Measurements from ENCODE around the genes KIF14 and IGFN1.

DNA sequence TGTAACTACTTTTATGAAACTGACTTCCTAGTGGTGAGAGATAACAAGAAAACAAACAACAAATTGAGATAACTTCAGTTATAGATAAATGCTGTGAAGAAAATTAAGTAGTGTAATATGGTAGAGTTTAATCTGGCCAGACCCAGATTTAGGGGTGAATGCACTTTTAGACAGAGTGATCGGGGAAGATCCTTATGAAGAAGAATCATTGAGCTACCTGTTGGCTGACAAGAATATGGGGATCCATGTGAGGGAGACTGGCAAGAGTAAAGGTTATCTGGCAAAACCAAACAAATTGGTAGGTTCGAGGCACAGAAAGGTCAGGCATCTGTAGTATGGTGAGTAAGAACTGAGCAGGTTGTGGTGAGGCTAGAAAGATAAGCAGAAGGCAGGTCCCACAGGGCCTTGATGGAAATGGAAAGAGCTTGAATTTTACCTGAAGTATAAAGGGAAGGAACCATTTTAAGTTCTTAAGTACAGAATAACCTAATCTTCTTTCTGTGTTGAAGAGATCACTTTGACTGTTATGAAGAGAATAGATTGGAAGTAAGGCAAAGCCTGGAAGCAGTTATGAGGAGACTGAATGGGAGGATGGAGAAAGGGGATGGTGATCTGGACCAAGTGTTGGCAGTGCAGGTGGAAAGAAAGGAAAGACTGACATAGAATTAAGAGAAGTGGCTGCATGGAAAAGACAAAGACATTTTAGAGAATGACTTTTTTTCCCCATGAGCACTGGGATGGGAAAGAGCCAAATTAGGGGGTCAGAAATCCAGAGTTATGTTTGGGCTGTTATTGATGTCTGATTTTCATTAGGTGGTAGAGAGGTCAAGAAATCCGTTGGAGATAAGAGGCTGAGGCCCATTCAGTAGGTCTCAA is 11.2 kb downstream of the PTPRC start:
- RRBS, result no CpG with 5 or more reads among the region's 3 CpGs

DNA sequence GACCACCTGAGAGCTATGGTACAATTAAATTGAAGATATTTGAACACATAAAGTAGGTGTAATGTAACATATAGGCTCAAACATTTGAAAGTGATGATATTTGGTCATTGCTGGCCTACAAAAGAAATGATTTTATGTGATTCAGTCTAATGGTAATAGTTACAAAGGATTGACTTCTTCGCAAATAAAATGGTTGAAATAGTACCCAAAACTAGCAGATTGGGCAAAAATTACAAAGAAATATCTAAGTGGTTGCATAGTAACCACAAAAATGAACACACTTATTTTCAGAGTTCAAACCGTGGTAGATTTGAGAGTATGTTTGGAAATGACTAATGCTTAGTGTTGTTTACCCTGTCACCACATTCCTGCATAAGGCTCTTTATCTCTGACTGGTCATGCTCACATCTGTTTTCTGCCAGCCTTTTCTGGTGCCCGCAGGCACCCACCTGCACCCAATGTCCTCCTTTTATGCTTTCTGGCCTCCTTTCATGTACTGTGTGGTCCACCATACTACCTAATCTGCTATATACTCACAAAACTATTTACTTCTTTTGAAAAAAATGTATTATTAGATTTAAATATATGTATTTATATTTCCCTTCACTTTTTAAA is 30.2 kb downstream of the PTPRC start:
- RRBS, result no CpG with 5 or more reads among the region's 3 CpGs

- RRBS, result no CpG with 5 or more reads among the region's 9 CpGs
Measured at GRCh38 chr1:198929619-198930861, 291.2 kb downstream of the PTPRC start.

- RRBS, result no CpG with 5 or more reads among the region's 2 CpGs
Measured at GRCh38 chr1:199041735-199042074, 402.9 kb downstream of the PTPRC start.

DNA sequence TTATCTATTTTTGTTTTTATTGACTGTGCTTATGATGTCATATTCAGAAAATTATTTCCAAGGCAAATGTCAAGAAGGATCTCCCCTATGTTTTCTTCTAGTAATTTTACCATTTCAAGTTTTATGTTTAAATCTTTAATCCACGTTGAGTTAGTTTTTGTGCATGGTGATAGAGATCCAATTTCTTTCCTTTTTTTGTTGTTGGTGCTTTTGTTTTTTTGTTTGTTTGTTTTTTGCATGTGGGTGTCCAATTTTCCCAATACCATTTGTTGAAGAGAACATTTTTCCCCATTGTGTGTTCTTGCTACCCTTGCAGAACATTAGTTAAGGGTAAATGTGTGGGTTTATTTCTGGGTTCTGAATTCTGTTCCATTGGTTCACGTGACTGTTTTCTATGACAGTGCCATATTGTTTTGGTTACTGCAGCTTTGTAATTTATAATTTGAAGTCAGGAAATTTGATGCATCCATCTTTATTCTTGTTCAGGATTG is 636.0 kb downstream of the PTPRC start:
- RRBS, result no CpG with 5 or more reads among the region's 2 CpGs

- RRBS, result no CpG with 5 or more reads among the region's 3 CpGs
Measured at GRCh38 chr1:200022456-200022965, 5.0 kb upstream of the NR5A2 start.

DNA sequence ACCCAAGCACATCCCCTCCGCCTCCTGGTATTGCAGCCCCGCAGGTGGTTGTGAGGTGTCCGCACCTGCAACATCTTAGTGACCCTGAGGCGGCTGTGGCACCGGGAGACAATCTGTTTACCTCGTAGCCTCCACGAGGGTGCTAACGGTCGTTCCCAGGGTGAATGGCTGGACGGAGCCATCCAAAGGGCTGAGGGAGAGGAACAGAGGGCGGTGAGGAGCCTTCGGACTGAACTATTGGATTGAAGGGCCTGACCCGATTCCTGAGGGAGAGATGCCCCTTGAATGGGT is 2.2 kb downstream of the NR5A2 start:
- RRBS, result no CpG with 5 or more reads among the region's 13 CpGs

DNA sequence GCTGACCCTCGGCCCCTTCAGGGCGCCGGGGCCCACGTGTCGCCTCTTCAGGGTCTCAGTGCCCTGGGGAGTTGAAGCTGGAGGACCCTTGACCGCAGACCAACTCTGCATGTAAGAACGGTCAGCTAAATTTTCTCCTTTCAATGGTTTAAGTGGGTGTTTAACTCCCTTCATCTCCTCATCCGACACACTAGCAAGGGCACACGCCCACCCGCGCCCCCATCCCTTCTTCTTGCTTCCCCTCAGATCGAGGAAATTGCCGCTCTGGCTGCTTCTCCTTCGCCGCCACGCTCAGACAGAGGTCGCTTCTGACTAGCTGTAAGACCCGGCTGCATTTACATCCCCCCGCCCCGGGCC is 10.9 kb downstream of the NR5A2 start:
- RRBS, result 8% methylated on average over 1 of the region's 20 CpGs

- RRBS, result no CpG with 5 or more reads among the region's 6 CpGs
Measured at GRCh38 chr1:200129430-200129957, 102.0 kb downstream of the NR5A2 start.

DNA sequence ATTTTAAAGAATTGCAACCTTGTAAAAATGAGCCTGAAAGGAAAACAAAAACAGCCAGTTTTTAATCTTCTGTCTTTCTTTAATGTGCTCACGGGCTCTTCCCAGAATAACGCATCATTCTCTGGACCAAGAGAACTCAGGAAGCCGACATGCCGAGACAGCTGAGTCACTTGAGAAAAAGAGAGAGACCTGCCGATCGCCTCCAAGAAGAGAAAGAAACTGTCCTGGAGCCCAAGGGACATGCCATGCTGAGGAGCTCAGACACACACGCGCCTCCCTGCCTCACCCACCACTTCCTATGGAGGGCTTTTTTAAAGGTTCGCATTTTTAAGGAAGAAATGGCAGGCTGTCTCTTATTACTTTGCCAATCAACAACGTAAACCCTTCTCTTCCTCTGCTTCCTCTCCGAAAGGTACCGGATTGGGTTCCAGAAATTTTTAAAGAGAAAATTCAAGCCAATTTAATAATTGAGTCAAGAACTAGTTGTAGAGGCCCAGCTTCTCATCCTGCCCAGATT is 176.4 kb downstream of the ZNF281 start:
- RRBS, result no CpG with 5 or more reads among the region's 12 CpGs

- RRBS, result no CpG with 5 or more reads among the region's 7 CpGs
Measured at GRCh38 chr1:200368176-200368656, 41.6 kb downstream of the ZNF281 start.

- RRBS, result no CpG with 5 or more reads among the region's 6 CpGs
Measured at GRCh38 chr1:200373831-200374541, 35.9 kb downstream of the ZNF281 start.

DNA sequence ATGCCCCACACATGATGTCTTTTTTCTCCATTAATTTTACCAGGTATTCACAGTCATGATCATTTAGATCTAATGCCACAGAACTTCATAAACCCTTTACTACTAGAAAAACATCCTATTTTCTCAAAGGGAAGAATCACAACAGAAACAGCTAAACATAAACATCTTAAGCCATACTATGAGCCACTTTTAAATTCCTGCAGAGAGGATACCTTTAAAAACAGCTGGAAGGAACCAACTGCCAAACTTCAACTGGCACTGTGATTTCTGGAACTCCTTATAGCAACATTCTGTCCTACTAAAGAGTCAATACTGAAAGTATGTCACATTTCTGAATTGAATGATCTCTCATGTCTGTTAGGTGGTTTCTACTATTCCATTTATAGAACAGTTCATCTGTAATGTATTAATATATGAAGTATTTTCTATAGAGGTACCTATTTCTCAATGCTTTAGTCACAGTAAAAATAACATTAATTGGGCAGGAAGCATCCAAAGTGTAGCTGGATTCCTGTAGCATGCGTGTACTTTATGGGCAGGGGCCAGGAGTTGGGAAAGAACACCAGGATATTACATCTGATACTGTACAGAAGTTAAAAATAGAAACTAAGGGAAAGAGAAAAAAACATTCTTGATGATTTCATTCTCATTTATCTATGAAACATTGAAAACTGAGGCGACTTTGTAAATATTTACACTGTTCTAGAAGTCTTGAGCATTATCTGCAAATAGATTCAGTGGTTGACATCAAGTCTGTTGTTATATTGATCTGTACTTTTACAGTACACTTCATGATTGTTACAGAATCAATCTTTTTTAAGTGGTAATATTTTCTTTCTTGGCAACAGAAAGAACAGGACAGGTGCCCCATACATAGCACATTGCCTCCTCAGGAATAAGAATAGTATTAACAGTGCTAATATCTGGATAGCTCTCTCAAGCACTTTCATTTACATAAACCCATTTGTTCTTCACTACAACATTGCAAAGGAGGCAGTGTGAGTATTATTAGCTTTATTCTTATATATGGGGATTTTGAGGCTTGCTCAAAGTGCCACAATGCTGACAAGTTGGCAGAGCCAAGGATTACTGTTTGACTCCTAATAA is 6.1 kb upstream of the ZNF281 start:
- RRBS, result no CpG with 5 or more reads among the region's 2 CpGs

- RRBS, result no CpG with 5 or more reads among the region's 1 CpG
Measured at GRCh38 chr1:200479674-200480452, 70.0 kb upstream of the ZNF281 start.

DNA sequence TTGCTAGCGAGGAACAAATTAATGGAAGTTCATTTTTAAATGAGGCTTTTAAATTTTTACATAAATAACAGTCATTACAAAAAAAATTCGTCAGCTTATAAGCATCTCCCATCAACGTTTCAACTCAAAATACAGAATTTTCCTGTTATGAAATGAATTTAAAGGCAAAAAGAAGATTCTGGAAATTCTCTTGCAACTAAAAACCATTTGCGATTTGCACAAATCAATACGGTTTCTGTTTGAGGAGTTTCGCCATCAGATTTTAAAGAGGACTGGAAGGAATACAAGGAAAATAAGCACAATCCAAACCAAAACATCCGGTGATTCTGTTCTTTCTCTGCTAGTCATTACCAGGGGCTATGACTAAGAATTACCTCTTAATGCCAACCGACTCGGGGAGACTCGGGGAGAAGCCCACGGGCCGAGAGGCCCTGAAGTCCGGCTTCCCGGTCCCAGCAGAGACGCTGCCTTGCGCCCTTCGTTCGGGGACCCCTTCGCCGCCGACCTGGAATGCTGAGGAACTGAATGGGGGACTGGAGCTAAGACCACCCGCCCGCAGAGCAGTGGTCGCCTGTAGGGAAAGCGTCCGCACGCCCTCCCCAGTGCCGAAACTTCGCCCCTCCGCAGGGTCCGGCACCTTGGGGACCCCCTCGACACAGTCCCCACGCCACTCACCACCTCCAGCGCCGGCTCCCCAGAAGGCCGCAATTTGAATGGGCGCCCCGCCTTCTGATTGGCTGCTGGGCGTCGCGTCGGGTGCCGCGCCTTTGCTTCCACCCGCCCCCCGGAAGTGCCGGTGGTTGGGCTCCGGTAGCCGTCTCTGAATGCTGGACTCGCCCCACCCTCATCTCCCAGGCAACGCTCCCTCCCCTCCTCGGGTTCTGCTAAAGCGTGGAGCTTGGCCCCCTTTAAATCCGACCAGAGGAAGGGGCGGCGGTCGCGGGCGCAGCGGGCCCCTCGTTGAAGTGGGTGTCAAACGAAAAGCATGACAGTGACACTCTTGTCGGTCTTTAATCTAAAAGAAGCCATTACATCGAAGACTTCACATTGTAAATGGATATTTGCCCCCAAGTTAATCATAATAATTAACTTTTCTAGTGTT is at the start of gene KIF14:
TSS of gene KIF14 (minus strand) at position 715 of the 1,102 bp plus-strand sequence.
- RRBS, result 2% methylated on average over 16 of the region's 64 CpGs

DNA sequence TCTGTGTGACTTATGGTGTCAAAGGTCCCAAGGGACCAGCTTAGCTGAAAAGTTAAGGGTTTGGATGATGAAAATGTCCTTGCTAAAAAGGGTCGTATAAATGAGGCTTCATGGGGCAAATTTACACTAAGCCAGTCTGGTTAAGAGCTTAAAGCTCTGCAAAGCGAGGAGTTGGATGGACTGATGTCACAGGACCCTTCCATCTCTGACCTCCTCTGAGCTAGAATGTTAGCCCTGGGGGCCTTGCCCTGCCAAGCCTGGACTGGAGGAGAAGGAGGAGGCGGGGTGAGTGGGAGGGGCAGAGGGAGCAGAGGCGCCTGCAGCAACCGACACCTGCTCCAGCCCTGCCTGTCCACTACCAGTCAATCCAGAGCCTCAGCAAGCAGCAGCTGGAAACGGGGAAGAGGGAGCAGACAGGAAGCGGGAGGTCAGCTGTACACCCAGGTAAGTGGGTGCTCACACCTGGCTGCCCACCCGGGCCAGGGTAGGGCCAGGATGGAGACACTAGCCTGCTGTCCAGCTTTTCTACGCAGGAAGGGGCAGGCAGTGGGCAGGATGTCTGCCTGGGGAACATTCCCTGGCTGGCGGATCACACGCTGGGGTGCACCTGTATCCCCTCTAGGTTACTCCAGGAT is at the start of gene IGFN1:
TSS of gene IGFN1 (plus strand) at position 361 of the 635 bp plus-strand sequence.
- RRBS, result no CpG with 5 or more reads among the region's 11 CpGs

- RRBS, result no CpG with 5 or more reads among the region's 9 CpGs
Measured at GRCh38 chr1:201285544-201286270, 2.4 kb downstream of the PKP1 start.

DNA sequence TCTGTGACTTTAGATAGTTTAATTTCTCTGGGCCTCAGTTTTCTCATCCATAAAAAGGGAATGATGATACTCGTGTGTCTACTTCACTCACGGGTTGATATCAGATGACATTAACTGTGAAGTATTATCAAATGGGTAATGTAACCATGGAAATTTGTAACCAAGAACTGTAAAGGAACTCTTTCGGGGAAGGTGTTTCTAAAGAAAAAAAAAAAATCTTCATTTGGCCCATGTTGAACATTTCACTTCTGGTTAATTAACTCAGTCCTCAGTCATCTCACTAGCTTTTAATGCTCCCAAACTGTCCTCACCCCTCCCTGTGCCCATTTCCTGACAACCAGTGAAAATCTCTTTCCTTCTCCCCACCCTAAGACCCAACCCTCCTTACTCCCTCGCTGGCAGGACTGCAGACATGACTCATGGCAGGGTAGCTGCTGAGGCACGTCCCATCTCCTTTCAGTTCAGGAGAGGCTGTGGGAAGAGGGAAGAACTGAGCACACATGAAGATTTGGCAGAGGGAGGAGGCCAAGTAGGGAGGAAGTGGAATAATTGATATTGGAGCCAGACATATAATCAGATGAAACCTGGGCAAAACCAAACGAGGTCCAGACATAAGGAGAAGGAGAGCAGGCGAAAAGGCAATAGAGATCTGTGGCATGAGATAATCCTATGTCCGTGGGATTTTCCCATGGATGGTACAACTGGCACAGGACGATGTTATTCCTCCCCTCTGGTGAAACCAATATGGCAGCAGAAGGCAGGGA is 12.6 kb downstream of the PKP1 start:
- RRBS, result no CpG with 5 or more reads among the region's 9 CpGs

GRCh38 chr1:201311419-201312314 is 28.4 kb downstream of the PKP1 start:
- RRBS, result no CpG with 5 or more reads among the region's 10 CpGs

GRCh38 chr1:201346246-201347102 is 31.0 kb downstream of the TNNT2 start:
- RRBS, result no CpG with 5 or more reads among the region's 7 CpGs

All from zone of skin (tissue), 1 donor.